BJ (cell line): ENCODE measurements around the gene COX20.

GRCh38 chr1:243323466-243323879 is 67.6 kb downstream of the SDCCAG8 start:
- CAGE, long polyA plus RNA: no peak
- RRBS: no CpG with 5 or more reads among the region's 4 CpGs

DNA sequence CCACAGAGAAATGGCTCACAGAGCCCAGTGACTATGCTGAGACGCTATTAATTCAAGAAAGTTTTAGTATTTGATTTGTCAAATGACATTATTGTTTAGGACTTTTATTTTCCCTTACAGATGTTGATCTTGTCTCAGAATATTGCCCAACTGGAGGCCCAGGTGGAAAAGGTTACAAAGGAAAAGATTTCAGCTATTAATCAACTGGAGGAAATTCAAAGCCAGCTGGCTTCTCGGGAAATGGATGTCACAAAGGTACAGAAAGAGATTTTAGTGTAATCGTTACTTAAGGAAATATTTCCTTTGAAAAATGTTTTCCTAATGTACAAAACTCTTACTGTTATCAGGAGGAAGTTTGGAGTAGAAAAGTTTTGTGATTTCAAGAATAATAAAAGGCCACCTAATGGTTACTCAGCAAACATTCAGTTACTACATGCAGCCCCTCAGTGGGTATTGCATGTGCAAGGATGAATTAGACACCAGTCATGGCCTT is 85.1 kb downstream of the SDCCAG8 start:
- CAGE, long polyA plus RNA: no peak
- RRBS: no CpG with 5 or more reads among the region's 3 CpGs

- CAGE, long polyA plus RNA: no peak
- RRBS: no CpG with 5 or more reads among the region's 8 CpGs
Measured at GRCh38 chr1:243364709-243365426, 109.0 kb downstream of the SDCCAG8 start.

DNA sequence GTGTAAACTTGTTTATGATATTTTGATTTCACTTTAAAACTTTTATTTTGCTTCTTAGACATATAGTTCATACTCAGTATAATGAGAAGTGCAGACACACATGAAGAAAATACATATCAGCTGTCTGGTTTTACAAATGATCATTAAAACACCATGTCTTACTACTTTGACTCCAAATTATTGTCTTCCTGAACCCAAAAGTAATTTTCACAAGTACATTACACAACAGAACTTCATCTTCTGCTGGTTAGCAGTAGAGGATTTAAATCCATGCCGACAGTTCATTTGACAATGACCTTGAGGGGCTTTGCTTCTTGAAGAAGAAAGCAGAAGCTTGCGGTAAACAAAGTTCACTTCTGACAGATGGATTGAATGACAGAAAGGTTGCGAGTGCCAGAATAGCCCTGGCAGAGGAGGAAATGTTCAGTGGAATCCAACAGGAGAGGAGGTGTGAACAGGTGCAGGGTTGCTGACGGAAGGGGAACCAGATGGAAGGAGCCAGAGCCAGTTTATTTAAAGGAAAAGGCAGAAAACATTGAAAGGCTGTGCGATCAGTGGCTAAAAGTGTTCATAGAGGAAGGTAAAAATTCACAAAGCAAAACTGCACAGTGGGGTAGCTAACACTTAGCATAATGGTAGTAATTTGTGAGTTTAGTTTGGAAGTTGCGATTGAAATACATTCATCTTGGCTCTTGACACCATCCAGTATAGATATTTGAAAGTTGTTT is 141.0 kb downstream of the SDCCAG8 start:
- CAGE, long polyA plus RNA: no peak
- RRBS: no CpG with 5 or more reads among the region's 6 CpGs

DNA sequence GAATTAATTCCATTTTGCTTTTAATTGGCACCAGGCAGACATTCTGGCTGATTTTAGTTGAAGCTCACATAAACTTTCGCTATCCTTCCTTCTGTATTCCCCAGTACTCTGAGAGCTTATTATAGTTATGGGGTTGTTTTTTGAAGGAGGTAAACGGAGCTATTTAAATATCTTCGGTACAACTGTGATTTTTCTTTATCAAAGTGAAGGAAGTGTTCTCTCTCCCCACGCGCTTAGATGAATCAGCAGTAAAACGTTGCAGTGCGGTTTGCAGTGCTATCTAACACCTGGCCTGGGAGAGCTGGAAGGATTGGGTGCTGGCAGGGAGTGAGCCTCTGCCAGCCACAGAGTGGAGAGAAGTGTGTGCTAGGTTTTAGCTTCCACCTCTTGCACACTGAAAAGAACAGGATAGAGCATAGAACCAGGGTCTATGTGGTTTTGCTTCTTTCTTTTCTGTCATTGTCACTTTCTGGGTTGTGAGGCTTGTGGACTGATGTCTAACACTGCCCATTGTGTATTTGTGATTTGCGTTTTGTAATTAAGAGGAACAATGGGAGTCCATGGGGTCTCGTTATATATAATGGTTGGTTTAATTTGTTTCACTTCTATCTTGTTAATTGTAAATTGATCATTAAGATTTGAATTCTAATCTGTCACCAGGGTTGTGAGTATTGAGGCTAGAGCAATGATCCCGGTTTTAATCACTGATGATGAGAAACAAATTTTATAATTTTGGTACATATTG is 166.0 kb downstream of the SDCCAG8 start:
- CAGE, long polyA plus RNA: no peak
- RRBS: no CpG with 5 or more reads among the region's 10 CpGs

DNA sequence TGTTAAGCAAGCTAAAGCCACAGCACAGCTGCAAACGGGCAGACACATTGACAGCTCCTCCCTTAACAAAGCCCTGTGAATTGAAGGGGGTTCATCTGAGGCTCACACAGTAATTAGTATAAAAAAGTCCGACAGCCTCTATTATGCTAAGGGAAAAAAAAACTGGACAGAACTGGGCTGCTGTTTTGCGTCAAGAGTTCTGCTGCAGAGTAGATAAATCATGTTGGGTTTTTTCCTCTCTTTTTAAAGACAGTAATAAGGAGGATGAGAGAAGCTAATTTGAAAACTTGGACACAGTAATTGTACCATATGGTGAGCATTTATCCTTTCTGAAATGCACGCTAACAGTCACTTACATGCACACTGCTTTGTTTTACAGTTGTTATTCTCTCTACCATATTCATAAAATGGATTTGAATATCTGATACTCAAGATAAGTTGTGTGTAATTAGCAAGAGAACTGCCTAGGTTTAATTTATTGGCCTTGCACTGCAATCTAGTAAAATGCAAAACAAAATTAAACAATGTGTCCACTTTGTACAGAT is 136.2 kb downstream of the AKT3 start:
- CAGE, long polyA plus RNA: no peak
- RRBS: no CpG with 5 or more reads among the region's 4 CpGs

DNA sequence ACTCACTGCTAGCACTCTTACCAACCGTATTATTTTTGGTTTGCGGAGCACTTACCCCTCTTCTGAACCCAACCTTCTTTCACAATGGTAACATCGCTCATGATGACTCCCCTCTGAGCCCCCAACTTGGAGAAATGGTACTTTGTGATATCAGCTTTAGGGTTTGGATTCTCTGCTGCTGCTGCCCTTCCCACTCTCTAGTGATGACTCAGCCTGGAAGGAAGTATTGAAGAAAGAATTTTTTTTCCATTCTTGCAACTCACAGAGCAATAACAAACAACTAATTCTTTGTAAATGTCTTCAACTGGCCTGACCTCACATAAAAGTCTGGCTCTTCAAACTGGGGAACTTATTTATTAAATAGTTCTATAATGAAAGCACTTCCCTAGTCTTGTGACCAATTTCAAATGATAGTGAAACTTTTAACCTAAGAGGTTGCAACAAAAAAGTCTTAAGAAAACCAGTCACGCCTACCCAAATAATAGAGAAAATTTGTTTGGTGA is 6.9 kb downstream of the AKT3 start:
- CAGE, long polyA plus RNA: no peak
- RRBS: no CpG with 5 or more reads among the region's 4 CpGs

GRCh38 chr1:243850918-243851605 is 1.0 kb upstream of the AKT3 start:
- CAGE, long polyA plus RNA: no peak
- RRBS: under 1% methylated on average over 28 of the region's 48 CpGs

DNA sequence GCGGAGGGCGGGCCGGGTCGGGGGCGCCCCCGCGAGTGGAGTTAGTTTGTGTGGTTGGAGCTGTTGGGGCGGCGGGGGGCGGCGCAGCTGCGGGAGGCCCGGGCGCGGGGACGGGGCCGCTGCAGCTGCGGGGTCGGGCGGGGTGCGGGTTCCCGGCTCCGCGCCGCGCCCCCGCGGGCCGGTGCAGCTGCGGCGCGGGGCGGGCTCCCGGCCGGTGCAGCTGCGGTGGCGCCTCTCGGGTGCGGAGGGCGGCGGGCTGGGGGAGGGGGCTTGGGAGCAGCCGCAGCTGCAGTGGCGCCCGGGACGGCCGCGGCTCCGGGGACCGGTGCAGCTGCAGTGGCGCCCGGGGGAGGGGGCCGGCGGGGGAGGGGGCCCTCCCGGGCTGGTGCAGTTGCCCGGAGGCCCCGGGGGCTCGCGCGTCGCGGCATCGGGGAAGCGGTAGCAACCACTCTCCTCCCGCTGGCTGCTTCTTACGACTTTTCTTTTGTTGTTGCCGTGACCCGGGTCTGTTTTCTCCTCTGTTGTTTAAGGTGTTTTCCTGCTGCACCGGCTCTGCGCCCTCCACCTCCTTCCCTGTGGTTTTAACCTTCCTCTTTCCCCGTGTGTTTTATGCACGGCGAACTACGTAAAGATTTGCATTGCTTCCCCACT is 1.9 kb upstream of the ZBTB18 start:
- CAGE, long polyA plus RNA: no peak
- RRBS: 1% methylated on average over 39 of the region's 73 CpGs

DNA sequence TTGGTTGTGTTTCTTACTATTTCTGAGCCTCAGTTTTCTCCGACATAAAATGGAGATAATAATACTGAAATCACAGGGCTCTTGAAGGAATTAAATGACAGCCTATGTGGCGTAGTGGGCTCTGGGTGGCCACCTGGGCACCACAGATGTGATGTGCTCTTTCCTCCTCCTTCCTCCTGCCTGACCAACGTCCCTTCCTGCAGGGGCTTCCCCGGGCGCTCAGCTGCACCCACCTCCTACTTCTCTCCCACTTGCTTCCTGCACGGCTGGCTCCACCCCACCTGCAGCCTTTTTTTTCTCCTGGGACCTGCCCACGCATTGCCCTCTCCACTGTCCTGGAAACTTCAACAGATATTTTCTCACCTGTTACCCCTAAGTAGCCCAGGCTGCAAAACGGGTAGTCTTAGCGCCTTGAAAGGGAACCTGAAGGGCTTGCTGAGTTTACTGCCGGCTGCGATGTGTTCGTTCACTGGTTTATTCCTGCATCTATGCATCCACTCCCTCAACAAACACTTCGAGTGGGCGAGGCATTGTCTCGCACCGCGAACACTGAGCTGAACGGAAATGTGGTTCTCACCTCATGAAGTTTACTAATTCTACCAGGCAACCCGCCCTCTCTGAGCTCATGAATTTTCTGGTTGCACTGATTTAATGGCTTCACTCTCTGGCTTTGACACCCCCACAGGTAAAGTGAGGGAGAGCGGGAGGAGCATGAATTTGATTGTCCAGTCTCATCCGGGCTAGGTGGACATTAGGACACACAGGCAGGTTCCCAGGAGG is 23.6 kb downstream of the ZBTB18 start:
- CAGE, long polyA plus RNA: no peak
- RRBS: no CpG with 5 or more reads among the region's 21 CpGs

DNA sequence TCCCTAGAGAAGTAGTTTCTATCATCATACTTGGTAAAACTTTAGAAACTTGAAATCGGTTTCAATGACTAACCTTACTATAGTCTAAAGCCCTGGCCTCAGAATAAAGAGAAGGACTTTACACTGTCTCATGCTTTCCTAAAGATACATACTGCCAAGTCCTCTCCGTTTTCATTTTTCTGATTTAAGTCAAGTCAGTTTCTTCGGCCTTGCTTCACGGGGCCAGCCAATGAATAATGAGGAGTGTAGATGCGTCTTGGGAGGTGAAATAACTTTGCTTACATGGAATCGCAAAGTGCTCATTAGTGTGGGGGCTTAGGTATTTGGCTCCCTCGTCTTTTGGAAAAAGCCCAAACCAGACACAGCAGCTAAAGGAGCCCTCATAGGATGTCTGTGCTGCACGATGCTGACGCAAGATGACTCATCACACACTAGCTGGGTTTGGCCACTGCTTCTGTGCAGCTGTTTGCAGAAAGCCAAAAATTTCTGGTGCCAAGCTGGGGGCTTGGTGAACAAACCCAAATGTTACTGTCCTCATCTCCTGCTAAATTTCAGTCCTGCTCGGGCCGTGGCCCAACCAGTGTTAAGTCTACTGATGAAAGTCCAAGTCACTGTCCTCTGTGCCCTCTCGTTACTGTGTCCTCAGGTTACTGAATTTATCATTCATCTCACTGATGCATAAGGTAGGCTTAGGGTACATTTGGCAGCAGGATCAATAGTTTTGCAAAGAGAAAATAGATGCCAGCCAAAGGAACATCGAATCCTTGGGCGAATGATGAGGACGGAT is 78.7 kb upstream of the C1orf100 start:
- CAGE, long polyA plus RNA: no peak
- RRBS: no CpG with 5 or more reads among the region's 15 CpGs

- CAGE, long polyA plus RNA: no peak
- RRBS: no CpG with 5 or more reads among the region's 9 CpGs
Measured at GRCh38 chr1:244336694-244337050, 15.8 kb upstream of the C1orf100 start.

- CAGE, long polyA plus RNA: no peak
- RRBS: no CpG with 5 or more reads among the region's 10 CpGs
Measured at GRCh38 chr1:244353336-244354197, 1.1 kb downstream of the C1orf100 start.

GRCh38 chr1:244401064-244401819 is 48.8 kb downstream of the C1orf100 start:
- CAGE, long polyA plus RNA: no peak
- RRBS: no CpG with 5 or more reads among the region's 2 CpGs

- CAGE, long polyA plus RNA: no peak
- RRBS: no CpG with 5 or more reads among the region's 4 CpGs
Measured at GRCh38 chr1:244652315-244652554, 691 bp upstream of the DESI2 start.

- CAGE, long polyA plus RNA: start-site peak on the plus strand at chr1:244835651-244835709, 745 and 671 reads in 2 replicates
- RRBS: under 1% methylated on average over 19 of the region's 32 CpGs
Measured at GRCh38 chr1:244835621-244835995, at the start of gene COX20. Gene COX20 (plus strand): TSS chr1:244835658.

GRCh38 chr1:244849384-244849612 is 13.8 kb downstream of the COX20 start:
- CAGE, long polyA plus RNA: no peak

DNA sequence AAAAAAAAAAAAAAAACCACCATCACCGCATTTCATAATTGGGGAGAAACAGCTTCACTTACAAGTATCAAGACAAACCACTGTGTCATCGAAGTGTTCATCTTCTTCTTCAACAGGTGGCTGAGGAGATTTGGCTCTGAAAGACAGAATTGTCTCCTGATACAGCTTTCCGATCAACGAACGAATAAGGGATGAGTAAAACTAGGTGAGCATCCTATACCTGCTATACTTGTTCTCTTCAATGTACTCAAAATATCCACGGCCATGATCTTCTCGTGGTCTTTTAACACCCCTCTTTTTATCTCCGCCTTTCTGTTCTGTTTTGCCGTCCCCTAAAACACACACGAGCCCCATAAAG is 2.0 kb downstream of the HNRNPU start:
- CAGE, long polyA plus RNA: start-site peak on the minus strand centred at position 285 of the sequence, 100 bp wide, 601 and 260 reads in 2 replicates
- RRBS: no CpG with 5 or more reads among the region's 10 CpGs

- CAGE, long polyA plus RNA: no peak
- RRBS: 3% methylated on average over 14 of the region's 61 CpGs
Measured at GRCh38 chr1:244918387-244919197, 50.9 kb upstream of the EFCAB2 start.

DNA sequence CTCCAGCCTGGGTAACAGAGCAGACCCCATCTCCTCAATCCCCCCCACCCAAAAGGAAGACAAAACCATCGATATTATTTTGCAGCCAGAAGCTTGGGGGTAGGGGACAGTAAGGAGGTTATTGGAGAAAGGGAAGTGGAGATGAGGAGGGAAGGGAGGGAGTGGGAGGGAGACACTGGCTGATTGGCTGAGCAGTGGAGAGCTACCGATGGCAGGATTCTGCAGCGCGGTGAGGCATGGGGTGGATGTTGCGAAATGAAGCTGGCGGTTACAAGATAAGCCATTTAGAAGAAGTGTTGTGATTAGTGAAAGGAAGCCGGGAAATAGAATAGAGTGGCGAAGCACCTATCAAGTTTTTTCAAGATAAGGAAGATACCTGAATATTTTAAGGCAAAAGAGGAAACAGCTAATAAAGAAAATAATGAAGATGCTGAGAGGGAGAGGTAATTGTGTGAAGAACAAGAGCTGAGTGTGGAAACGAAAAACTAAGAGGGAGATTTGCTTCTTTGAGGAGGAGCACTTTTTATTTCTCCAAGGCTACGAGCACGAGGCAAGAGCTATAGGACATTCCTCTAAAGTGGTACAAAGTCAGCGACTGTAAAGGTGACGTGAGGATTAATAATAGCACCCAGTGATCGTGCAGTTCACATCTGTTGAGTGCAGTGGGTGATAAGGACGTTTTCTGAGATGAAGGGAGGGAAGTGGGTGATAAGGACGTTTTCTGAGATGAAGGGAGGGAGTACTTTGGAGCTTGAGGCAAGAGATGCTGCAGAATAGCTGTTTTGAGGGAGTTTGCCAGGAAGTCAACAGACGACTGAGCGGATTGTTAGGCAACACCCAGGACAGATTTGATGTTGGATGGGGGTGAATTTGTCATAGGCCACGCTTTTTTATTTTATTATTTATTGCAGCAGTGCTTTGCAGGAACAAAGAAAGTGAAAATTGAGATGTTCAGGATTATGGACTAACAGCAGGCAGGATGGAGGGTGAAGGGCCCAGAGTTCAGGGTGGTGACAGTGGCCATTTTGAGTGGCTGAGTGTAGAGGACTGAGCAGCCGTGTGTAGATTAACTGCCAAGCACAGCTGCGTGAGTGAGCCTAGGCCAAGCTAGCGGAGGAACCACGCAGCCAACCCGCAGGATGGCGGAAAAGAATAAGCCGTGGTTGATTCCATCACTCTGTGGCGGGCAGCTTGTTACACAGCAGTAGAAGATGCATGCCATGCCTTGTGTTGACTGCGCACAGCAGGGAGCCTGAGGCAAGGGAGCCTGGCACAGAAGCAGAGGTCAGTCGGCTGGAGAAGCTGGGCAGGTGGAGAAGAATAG is 82.3 kb downstream of the EFCAB2 start:
- CAGE, long polyA plus RNA: no peak
- RRBS: no CpG with 5 or more reads among the region's 29 CpGs